Colon Carcinoma Metastatic in the Lung (tissue), 2 donors: ENCODE measurements around a stretch of chr4.

DNA sequence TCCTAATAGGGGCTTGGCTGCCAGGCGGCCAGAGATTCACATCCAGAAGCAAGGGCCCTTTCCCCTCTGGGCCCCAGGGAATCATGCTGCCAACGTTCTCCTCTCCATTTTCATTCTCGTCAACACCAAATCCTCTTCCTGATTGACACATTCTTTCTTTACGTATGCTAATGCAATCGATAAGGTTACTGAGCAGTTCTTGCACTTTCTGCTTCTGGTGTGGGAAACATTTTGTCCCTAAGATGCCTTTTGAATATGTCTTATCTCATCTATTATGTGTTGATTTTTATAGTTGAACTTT lies 123.8 kb downstream of the SHROOM3 start:
- PRO-cap, 2 experiments, result no peak in any of the 2 experiments

DNA sequence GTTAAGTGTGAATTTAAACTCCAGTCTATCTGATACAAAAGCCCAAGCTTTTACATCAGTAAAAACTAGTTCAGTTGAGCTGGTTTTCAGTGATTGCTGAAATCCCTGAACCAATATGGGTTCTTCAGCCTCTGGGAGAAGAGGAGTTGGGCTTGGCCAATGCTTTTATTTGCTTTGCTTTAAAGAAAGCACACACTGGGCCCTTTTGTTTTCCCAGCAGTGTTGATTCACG lies 136.1 kb downstream of the SHROOM3 start:
- PRO-cap, 2 experiments, result no peak in any of the 2 experiments

DNA sequence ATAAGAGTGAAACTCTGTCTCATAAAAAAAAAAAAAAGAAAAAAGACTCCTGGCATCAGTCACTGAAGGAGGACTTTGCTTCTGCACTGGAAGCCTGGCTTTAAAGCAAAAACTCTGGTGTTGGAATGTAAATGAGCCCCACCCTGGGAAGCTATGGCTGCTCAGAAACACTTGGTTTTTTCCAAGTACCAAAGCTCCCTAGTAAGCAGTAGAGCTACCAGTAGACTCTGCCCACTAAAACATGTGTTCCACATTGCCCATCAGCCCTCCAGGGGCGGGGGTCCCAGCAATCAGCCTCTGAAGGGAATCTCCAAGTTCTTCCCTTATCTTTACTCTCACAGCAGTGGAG lies 154.4 kb downstream of the SHROOM3 start:
- PRO-cap, 2 experiments, result no peak in any of the 2 experiments

- PRO-cap, 2 experiments, result no peak in any of the 2 experiments
Observed at GRCh38 chr4:76619902-76620710, 185.1 kb downstream of the SHROOM3 start.

DNA sequence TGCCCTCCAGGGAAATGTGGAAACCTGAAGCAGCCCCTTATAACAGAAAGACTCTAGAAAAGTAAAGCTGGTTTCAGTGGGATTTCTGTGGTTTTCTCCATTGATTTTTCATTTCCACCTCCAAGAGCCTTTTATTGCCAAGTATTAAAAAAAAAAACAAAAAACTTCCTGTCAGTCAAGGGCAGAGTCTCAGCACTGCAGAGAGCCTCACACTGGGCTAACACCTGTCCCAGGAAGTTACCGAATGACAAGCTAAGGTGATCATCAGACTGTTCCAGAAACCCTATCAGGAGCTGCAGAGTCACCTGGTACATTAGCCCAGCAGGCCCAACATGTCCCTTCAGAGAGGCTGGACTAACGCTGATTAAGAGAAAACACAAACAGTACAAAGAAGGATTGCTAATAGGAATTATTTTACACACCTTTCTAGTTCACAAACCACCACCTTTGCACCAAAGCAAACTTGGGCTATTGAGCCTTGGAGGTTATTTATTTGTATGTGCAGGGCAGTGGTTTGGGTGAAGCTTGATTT lies 186.0 kb downstream of the SHROOM3 start:
- PRO-cap, 2 experiments, result no peak in any of the 2 experiments

GRCh38 chr4:76703825-76705138 lies 193.7 kb downstream of the SOWAHB start:
- PRO-cap, 2 experiments, result peak in 1 of 2 experiments; most common plus-strand start chr4:76704793 (in 1)

DNA sequence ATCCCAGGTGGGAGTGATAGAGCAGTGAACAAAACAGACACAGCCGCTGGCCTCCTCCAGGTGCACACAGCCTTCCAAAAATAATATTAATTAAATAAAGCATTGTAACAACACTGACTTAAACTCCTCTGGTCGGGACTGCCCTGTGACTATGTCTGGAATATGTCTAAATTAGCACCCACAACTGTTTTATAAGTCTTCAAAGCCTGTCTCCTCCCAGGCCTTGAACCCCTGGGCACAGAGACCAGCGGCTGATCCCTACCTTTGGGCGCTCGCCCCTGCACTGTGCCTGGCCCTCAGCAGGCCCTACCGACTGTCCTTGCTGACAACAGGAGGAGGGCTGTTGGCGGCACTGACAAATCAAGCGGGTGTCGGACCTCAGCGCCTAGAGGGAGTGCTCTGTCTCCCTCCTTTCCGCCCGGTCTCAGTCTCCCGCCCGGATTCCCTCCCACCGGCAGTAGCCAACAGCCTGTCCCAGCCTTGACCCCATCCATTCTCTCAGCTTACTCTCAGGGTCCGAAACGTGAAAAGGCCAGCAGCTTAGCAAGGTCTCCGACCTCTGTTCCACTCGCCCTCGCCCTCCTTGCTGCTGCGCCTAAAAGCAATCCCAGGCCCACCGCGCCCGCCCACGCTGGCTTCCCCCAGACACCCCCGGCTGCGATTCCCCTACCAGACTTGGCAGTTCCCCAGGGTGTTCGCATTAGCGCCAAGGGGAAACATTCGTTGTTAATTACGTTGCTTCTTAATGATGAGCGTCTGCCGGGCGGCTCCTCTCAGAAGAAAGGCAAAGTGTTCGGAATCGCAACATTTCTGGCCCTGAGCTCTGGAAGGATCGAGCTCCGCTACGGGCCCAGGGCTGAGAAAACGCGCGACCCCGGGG lies 96.3 kb downstream of the SOWAHB start:
- PRO-cap, 2 experiments, result no peak in any of the 2 experiments

DNA sequence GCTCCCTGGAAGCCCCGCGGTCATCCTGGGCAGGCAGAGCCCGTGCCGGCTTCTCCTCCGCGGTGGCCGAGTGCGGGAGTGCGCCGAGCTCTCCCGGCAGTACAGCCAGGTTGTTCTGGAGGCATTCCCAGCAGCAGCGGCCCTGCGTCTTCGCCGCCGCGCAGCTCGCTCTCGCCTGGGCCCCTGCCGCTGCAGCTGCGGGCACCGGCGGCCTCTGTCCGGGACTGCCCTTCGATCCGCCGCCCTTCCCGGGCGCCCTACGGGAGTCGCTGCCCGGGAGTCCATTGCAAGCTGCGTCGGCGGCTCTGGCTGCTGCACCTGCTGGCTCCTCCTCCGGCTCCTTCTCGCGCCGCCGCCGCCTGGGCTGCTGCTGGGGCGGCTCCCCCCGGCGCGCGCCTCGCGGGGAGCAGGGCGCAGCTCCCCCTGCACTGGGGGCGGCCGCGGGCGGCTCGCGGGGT lies 786 bp downstream of the SOWAHB start:
- PRO-cap, 2 experiments, result peak in 1 of 2 experiments; most common plus-strand start position 264 of the sequence (in 1); most common minus-strand start position 286 of the sequence (in 1)

DNA sequence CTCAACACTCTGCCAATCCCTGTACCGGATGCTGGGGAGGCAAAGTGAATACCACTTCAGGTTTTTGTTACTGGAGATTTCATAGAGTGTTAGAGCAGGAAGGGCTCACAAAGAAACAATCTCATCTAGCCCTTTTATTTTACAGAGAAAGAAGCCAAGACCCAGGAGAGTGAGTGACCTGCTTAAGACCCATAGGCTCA lies 24.7 kb downstream of the SEPTIN11 start:
- PRO-cap, 2 experiments, result no peak in any of the 2 experiments

GRCh38 chr4:77046754-77047345 lies 28.9 kb downstream of the CCNI start:
- PRO-cap, 2 experiments, result no peak in any of the 2 experiments

DNA sequence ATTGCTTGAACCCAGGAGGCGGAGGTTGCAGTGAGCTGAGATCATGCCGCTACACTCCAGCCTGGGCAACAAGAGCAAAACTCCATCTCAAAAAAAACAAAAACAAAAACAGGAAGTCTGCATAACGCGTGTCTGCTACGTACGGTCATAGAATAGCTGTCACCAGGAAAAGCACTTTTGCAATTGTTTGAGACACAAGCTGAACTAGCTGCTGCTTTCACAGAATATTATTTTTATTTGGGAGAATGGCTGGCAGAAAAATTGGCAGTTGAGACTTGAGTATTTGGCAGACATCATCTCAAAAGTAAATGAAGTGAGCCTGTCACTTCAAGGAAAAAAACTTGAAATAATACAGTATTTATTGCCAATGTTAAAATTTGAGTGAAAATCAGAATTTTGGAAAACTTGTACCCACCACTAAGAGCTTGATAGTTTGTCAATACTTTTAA lies 19.5 kb upstream of the CCNG2 start:
- PRO-cap, 2 experiments, result no peak in any of the 2 experiments

- PRO-cap, 2 experiments, result no peak in any of the 2 experiments
Observed at GRCh38 chr4:77154575-77155510, 2.2 kb upstream of the CCNG2 start.

DNA sequence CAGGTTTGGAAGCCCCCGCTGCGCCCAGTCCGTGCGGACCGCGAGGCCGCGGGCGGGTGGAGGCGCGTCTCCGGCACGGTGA lies 263 bp downstream of the CCNG2 start:
- PRO-cap, 2 experiments, result no peak in any of the 2 experiments

DNA sequence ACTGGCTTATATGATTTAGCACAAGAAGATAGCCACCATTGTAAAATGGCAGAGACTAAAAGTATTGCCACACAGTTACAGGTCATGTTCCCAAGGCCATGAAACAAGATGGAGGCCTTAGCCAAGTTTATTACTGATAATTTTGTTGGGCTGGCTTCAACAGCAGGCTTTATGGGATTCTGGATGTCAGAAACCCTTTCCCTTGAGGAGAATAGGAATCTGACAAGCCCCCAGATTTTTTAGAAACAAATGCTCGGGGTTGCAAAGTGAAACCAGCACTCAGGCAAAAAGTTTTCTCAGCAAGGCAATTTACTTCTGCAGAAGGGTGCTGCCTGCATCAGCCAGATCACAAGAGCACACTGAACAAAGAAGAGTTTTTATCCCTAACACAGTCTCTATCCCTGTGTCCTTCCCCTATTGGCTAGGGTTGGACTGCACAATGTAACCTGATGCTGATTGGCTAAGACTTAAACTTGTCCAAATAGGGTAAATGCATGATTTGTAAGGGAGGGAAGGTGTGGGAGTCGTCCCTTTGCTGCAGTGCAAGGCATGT lies 175.6 kb downstream of the CCNG2 start:
- PRO-cap, 2 experiments, result no peak in any of the 2 experiments

DNA sequence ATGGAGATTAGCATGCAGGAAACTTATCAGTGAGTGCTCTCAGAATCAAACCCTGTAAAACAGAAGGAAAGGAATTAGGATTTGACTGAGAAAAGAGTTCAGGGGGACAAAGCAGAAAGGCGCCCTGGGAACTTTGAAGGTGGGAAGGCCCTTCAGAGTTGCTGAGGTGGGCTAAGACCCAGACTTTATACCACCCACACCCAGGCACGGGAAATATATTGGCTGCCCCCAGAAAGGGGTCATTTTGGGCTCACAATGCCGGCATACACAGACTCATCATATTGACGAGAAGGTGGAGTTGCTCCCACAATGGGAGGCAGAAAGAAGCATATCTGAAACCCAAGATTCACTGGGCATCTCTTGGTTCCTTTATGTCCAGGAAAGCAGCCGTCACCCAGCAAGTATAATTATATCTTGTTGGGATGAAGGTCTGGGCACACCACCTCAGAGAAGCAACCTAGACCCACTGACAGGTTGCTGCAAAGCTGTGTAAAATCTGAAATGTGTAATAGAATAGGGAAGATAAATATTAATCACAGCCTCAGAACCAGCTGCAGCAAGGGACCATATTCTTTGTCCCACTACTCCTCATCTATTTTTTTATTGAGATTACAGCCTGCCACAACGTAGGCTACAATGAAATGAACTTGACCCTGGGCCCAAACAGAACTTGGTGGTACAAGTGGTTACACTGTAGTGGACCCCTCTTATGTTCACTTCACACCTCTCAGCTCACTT lies 105.5 kb downstream of the CXCL13 start:
- PRO-cap, 2 experiments, result no peak in any of the 2 experiments

GRCh38 chr4:77745879-77746417 lies 73.2 kb downstream of the CNOT6L start:
- PRO-cap, 2 experiments, result no peak in any of the 2 experiments

DNA sequence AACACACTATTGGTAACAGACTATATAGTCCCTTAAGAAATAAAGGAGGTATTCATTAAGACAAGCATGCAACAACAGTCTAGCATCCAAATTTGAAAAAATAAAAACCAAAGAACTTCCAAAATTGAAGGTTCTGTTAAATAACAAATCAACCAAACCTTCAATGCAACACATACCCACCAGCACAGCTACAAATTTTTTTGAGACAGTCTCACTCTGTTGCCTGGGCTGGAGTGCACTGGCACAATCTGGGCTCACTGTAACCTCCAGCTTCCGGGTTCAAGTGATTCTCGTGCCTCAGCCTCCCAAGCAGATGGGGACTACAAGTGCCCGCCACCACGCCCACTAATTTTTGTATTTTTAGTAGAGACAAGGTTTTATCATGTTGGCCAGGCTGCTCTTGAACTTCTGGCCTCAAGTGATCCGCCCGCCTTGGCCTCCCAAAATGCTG lies 61.6 kb downstream of the CNOT6L start:
- PRO-cap, 2 experiments, result no peak in any of the 2 experiments

GRCh38 chr4:77795031-77795978 lies 23.9 kb downstream of the CNOT6L start:
- PRO-cap, 2 experiments, result no peak in any of the 2 experiments

DNA sequence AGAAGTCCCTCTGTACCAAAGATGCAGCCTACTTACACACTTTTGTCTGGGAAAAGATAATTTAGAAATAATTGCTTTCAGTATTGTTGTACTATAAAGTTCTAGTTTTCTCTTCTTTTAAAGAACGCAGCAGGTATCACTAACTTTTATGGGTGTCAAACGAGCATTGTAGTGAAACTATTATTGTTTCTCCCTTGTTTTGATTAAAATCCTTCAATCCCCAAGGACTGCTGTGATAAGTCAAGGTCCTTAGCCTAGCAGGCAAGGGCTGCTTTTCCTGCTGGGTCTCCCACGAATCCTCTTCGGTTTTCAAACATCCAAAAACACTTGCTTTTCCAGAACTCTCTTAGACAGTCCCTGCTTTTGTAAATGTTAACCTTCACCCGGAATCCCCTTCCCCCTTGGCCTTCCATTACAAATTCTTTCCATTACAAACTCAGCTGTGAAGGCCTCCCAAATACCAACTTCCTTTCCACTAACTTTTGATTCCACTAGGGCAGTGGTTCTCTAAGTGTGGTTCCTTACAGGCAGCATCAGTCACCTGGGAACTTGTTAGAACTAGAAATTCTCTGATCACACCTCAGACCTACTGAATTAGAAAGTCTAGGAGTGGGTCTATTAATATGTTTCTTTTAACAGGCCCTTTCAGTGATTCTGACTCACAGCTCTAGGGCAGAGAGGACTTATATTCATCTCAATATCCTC lies 19.2 kb upstream of the MRPL1 start:
- PRO-cap, 2 experiments, result no peak in any of the 2 experiments

DNA sequence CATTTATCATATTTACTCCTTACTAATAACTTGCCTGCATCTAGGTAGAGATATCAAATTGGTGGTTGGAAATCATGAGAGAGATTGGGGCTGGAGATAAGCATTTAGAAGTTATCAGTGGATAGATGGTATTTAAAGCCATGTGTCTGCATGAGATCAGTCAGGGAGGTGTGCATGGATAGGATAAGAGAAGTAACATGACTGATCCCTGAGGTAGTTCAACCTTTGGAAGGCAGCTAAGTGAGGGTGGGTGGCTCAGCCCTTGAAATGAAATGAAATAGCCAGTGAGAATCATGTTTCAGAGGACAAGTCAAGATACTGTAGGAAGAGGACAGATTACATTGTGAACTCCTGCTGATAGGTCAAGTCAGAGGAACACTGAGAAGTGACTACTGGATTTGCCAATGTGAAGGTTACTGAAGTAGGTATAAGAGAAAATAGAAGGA lies 43.3 kb downstream of the MRPL1 start:
- PRO-cap, 2 experiments, result no peak in any of the 2 experiments